Metastatic Liver Carcinoma in the Lung (tissue), 2 donors: Measurements from ENCODE around the gene PRDM16.

DNA sequence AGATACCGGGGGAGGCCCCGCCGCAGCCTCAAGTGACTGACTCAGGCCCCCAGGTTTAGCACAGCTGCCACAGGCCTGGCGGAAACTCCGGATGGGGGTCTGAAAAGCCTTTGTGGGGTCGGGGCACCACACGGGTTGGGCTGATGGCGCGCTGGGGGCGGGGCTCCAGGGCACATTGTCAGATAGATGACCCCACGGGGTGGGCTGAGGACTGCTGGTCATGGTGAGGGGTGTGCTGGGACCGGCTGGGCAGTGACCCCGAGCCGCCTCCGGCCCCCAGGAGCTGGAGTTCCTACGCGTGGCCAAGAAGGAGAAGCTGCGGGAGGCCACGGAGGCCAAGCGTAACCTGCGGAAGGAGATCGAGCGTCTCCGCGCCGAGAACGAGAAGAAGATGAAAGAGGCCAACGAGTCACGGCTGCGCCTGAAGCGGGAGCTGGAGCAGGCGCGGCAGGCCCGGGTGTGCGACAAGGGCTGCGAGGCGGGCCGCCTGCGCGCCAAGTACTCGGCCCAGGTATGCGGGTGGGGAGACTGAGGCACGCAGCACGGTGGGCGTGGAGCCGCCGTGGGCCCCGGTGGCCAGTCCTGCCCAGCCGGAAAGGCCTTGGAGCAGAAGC is 77.7 kb downstream of the SKI start:
- PRO-cap, 2 experiments, result no peak in any of the 2 experiments

DNA sequence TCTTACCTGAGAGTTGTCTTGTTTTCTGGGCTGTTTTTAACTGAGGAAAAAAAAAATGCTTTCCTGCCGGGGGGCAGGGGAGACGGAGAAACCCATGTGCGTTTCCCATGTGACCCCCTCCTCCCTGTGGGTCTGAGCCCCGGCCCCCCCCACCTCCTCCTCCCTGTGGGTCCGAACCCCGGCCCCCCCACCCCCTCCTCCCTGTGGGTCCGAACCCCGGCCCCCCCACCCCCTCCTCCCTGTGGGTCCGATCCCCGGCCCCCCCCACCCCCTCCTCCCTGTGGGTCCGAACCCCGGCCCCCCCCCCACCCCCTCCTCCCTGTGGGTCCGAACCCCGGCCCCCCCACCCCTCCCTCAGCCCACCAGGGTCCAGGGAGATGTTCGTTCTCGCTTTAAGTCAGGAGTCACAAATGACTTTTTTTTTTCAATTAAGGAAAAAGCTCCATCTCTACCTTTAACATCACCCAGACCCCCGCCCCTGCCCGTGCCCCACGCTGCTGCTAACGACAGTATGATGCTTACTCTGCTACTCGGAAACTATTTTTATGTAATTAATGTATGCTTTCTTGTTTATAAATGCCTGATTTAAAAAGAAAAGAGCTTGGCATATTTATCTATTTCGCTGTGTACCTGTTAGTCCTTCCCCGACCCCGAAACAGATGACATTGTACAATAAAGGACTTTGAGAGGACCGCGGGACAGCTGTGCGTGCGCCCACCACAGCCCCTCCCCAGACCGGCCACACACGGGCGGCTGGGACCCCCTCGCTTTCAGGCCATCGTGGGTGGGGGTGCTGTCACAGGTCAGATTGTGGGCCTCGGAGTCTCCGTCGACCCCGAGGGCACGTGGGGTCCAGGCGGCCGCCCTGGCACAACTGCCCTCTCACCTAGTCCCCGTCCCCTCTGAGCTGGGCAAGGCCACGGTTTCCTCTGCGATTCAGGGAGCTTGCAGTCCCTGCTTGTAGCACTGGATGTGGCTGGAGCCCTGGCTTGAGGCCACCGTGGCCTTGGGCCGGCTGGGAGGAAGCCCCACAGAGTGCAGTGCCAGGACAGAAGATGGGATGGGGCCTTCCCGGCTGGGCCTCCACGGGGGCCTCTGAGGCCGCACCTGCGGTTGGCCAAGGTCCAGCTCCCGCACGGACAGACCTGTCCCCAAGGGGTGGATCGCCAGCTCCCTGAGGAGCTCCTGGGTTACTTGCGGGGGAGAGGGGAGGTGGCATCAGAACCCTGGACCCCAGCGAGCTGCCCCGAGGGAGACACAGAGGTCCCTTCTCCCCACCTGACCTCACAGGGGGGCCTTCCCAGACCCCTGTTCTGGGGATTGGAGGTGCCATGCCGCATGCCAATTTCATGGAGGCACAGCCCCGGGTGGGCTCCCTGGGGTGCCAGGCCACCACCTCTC is 81.3 kb downstream of the MORN1 start:
- PRO-cap, 2 experiments, result no peak in any of the 2 experiments

DNA sequence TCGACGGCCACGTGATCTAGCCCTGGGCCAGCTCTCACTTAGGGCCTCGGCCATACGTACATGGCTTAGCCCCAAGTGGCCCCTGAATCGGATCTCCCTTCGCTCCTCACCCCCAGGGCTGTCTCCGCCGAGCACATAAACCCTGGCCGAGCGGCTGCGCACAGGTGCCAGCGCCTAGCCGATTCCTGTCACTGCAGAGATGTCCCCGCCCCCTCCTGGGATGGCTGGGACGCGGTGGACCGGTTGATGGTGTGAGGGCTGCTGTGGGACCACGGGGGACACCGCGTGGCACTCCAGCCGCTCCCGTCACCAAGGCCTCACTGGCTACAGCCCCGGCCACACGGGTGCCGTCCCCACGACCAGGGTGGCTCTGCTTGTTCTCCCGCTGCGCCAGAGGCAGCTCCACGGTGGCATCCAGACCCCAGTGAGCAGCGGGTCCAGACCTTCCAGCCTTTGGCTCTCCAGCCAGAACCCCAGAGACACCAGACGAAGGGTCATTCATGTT is 68.4 kb downstream of the MORN1 start:
- PRO-cap, 2 experiments, result no peak in any of the 2 experiments

- PRO-cap, 2 experiments, result no peak in any of the 2 experiments
Observed at GRCh38 chr1:2389943-2390653, 1.3 kb downstream of the MORN1 start.

DNA sequence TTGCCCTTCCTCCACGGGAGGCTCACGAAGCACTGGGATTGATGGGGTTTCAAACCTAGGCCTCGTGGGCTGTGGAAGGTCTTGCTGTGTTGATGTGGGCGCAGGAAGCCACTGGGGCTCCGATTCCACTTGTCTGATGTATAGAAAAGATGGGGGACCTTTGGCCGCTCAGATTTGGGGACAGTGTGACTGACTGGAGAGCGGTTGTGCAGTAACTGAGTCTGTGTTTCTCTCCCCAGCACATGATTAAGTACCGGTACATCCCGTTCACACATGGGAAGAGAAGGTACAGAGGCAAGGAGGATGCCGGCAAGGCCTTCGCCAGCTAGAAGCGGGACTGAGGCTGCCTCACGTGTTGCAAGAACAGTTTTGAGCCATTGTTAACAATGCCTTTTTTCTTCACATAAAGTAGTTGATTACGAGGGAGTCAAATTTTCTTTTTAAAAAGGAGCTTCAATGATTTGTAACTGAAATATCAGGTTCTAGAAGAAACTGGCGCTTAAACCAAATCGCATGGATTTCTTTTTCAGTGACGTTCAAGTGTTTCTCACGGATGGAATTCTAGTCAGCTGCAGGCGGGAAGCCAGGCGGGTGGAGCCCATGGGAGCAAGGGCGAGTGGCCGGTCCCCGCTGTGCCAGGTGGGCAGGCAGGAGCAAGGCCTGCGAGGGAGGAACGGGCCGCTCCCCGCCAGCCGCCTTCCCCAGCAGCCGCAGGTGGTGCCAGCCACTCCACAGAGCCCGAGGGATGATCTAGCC is 9.4 kb downstream of the PEX10 start:
- PRO-cap, 2 experiments, result no peak in any of the 2 experiments

GRCh38 chr1:2404005-2405302 is 7.9 kb downstream of the PEX10 start:
- PRO-cap, 2 experiments, result no peak in any of the 2 experiments

DNA sequence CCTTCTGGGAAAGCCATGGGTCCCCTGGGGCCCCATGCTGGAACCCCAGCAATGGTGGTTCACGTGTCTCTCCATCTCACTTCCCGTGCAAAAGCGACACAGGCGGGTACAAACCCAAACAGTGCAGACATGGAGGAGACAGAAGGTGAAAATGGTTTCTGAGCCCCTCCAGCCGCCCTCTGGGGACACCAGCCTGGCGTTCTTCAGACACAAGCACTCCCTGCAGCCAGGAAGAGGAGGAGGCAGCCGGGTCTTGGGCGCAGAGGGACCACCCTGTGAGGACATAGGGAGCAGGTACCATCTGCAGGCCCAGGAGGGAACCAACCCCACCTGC is 5.7 kb upstream of the TNFRSF14 start:
- PRO-cap, 2 experiments, result no peak in any of the 2 experiments

DNA sequence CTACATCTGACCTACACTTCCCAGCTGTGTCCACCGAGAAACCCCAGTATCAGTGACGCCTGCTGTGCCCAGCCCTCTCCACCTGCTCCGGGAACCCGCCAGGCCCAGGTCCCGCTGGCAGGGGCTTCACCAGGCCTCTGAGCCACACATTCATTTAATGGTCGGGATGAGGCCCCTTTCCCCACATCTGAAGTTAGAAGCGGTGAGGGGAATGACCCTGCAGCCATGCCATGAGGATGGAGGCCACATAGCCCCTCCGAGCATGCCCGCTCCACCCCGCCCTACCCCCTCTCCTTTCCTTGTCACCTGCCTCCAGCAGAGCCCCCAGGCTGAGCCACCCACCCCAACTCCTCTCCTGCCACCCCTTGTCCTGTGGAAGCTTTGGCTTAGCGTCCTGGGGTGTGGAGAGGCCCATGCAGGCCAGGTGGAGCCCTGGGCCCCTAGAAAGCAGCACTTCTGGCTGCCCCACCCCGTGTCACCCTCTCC is 8.0 kb downstream of the TNFRSF14 start:
- PRO-cap, 2 experiments, result no peak in any of the 2 experiments

DNA sequence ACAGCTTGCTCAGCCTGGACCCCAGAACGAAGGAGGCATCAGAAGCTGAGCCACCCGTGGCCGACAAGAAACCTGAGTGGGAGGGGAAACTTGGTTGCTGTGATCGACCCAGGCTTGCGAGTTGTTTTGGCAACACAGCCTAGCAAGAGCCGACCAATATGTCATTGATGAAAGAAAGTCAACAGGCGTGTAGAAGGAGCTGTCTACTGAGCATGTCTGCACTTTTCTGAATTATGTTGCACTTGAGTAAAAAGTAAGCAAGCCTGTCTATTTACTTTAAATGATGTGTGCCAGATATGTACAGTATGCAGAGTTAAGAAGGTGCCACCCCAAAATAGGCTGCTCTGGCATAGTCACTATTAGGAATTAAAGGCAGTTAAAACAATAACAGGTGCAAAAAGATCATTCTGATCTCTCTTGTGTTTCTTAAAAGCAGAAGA is 2.4 kb upstream of the PRXL2B start:
- PRO-cap, 2 experiments, result no peak in any of the 2 experiments

- PRO-cap, 2 experiments, result peak in 2 of 2 experiments; most common plus-strand start chr1:2585628 (in 1); most common minus-strand start chr1:2585548 (in 2)
Observed at GRCh38 chr1:2585212-2586153, 1.1 kb upstream of the PRXL2B start.

DNA sequence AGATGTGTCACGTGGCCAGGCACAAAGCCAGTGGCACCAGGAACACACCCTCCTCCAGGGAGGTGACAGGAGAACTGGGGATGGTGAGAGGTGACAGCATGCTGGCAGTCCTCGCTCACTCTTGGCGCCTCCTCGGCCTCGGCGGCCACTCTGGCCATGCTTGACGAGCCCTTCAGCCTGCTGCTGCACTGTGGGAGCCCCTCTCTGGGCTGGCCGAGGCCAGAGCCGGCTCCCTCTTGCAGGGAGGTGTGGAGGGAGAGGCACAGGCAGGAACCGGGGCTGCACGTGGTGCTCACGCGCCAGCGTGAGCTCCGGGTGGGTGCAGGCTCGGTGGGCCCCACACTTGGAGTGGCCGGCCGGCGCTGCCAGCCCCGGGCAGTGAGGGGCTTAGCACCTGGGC is 11.5 kb upstream of the TTC34 start:
- PRO-cap, 2 experiments, result no peak in any of the 2 experiments

DNA sequence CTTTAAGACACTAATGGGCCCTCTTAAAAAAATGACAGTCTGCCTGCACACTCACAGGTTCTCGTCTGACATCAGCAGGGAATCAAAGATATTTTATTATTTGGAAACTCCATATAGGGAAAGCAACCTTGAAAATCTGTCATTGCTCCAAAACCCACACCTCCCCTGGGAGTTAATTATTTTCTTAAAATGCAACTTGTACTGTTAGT is 45.5 kb upstream of the ACTRT2 start:
- PRO-cap, 2 experiments, result no peak in any of the 2 experiments

DNA sequence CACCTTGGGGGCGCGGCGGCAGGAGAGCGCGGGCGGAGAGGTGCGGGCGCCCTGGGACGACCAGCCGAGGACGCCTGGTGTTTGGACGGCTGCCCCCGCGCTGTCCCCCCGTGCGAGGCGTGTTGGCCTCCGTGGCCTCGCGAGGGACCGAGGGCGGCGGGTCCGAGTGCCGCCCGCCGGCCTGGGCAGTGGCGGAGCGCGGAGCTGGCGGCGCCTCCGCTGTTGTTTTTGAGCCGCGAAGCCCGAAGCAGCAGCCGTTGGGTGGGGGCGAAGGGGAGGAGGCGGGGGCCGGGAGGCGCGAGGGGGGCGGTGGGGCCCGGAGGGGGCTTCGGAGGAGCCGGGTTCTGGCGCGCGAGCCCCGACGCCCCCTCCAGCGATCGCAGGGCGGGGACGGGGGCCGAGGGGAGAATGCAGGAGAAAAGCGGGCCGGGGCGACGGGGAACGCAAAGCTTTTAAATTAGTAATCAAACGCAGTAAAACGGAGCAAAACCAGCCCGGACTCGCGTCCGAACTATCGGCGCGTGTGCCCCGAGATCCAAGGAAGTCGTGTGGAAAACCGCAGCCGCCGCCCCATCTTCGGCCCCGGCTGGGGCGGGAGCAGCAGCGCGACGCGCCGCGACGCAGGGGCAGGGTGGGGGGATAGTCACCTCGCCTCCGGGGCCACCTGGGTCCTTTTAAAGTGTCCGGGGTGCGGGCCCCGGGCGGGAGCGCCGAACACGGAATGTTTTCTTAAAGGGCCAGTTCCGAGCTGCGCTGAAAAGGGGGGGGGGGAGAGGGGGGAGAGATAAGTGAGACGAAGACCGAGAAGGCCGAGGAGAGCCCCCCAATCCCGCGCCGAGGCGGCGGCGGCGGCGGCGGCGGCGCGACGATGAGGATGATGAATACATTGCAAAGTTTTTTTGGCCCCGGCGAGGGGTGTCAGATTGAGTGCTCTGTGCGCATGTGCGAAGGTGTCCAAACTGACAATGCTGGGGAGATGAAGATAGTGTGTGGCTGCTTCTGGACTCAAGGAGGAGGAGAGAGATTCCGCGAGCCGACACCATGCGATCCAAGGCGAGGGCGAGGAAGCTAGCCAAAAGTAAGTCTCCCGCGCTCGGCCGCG is at the start of gene PRDM16:
Gene PRDM16, plus strand, starts transcription at position 985 of the 1,102 bp plus-strand sequence.
- PRO-cap, 2 experiments, result peak in 1 of 2 experiments; most common plus-strand start position 787 of the sequence (in 1); most common minus-strand start position 548 of the sequence (in 1)

DNA sequence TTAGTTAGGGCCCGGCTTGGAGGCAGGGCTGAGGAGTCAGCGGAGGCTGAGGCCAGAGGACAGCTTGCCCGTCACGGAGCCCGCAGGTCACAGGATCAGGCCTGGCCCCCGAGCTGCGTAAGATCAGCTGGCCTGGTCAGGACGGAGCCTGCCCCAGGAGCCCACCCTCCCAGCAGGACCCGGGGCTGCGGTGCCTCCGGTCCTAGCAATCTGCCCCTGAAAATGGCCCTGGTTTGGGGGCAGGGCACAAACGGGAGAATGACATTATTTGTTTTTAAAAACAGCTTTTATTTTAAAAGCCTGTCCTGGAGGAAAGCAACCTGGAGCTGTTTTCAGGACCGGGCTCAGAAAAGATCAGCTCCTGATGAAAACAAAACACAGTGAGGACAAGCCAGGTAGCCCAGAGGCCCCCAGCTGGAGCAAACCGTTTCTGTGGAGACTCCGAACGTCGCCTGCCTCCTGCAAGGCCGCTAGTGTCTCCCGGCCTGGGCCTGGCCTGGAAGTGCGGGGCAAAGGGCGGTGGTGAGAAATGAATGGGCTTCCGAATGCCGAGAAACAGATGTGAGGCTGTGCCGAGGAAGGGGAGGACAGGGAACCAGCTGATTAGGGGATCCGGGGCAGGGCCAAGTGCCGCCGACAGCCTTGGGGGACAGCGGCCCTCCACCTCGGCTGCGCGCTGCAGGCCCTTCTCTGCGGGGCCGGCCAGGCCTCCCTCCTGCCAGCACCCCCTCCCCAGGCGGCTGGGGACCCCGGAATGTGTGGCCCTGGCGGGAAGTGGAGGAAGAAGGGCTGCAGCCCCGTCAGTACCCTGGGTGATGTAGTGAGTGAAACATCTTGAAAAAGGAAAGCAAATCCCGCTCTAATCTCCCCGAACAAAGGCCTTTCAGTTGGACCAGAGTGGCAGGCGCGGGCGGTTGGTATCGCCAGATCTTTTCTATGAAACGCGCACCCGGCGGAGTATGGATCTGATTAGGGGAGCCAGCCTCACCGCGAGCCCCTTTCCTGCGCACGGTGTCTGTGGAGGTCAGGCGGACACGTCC is 52.4 kb downstream of the PRDM16 start:
- PRO-cap, 2 experiments, result no peak in any of the 2 experiments

- PRO-cap, 2 experiments, result no peak in any of the 2 experiments
Observed at GRCh38 chr1:3156784-3157479, 87.9 kb downstream of the PRDM16 start.

GRCh38 chr1:3204418-3205318 is 135.7 kb downstream of the PRDM16 start:
- PRO-cap, 2 experiments, result no peak in any of the 2 experiments

DNA sequence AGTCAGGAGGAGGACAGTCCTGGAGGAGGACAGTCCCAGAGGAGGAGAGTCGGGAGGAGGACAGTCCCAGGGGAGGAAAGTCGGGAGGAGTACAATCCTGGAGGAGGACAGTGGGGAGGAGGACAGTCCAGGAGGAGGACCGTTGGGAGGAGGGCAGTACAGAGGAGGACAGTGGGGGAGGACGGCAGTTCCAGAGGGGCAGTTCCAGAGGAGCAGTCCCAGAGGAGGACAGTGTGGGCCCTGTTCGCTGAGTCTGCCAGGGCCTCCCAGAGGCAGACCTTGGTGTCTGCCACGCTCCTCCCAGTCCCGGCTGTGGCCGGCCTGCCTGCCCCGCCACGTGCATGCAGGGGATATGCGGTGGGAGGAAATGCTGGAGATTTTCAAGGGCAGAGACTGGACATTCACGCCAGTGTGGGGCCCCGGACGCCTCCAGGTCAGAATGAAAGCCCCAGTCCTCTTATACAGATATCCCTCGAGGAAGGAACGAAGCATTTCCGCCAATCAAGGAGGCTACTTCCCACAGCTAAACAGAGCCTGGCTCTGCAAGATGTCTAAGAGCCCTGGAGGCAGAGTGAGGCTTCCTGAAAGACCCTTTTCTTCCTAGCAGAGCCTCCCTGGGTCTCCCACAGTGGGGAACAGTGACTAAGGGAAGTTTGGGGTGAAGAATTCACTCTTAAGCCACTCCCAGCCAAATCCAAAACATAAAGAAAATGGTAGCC is 183.6 kb upstream of the ARHGEF16 start:
- PRO-cap, 2 experiments, result no peak in any of the 2 experiments

- PRO-cap, 2 experiments, result no peak in any of the 2 experiments
Observed at GRCh38 chr1:3349049-3349898, 105.2 kb upstream of the ARHGEF16 start.

DNA sequence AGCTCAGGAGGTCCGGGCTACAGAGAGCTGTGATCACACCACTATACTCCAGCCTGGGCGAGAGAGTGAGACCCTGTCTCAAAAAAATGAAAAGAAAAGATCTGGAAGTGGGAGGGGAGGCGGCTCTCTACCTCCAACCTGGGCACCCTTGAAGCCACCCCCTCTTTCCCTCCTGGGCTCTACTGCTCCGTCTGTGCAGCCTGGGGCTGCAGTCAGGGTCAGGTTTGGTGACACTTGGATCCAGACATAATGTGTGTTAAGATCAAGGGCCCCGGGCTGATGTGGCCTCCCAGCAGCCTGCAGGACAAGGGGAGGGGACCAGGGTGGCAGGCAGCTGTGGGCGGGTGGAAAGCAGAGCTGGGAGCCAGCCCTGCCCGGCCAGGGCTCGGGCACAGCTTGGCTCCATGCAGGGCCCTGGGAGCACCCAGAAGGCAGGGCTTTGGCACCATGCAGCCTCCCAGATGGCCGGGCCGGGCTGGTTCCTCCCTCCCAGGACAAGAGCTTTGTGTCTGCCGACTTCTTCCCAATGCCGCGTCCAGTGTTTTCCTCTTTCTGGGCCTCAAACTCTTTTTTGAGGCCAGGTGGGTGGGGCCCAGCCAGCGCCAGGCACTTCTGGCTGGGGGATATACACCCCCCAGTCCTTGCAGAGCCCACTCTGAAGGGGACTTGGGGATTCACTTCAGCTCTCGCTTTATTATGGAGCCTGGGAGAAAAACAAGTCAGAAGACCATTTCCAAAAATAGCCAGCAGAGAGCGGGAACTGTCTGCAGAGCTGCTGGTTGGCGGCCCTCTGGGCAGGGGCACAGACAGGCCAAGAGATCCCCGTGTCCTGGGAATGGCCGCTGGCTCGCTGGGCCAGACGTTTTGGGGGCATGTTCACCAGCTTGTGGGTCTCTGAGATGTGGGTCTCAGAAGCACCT is 104.0 kb upstream of the ARHGEF16 start:
- PRO-cap, 2 experiments, result no peak in any of the 2 experiments

DNA sequence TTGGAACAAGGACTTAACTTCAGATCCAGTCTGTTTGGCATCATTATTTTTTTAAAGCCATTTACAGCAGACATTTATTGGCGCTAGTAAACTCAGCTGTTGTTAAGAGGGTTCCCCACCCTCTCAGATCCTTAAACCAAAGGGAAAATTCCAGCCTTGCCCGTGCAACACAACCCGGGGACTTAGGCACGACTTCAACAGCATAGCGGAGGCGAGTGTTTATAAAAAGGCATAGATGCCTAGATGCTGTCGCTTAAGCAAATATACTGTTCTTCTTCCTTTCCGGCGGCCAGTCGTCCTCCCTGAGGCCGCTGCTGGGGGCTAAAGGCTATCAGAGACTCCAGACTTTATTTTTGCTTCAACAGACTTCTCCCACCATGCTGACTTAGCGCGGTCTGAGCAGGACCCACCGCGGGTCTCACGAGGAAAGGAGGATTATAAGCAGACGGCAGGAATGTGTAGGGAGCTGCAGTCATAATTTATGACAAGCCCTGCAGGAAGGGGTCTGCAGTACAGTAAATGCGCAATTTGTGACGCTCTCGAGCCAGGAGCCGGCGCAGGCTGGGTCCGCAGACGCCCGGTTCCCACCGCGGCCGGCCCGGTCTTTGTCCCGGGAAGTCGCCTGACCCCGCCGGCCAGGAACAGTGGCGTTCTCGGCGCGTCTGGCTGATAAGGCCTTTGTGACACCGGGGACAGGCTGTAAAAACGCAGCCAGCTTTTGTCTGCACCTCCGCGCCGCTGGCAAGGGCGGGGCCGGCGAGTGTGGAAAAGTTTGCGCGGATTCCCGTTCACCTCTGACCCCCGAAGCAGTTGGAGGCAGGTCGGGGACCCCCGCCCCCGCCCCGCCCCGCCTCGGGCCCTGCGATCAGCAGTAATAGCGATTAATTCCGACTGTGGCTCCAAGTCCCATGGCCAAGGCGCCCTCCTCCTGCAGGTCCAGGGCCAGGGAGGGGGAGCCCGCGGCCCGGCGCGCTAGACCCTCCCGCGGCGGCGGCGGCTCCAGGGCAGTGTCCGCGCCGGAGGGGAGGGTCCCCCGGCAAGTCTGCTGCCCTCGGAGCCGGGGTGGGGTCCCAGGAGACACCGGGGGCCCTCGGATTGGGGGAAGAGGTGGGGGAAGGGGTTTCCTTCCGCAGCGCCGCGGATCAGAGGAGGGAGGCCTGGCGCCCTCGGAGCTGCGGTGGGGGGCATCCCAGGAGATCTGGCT is 61.0 kb upstream of the ARHGEF16 start:
- PRO-cap, 2 experiments, result no peak in any of the 2 experiments